ENCODE measurements around a stretch of chr14.

GRCh38 chr14:68668925-68669553 is 123.8 kb downstream of the ZFP36L1 start:
- RRBS = no CpG with 5 or more reads among the region's 5 CpGs

- RRBS = no CpG with 5 or more reads among the region's 6 CpGs
Measured at GRCh38 chr14:68679695-68680231, 113.1 kb downstream of the ZFP36L1 start.

DNA sequence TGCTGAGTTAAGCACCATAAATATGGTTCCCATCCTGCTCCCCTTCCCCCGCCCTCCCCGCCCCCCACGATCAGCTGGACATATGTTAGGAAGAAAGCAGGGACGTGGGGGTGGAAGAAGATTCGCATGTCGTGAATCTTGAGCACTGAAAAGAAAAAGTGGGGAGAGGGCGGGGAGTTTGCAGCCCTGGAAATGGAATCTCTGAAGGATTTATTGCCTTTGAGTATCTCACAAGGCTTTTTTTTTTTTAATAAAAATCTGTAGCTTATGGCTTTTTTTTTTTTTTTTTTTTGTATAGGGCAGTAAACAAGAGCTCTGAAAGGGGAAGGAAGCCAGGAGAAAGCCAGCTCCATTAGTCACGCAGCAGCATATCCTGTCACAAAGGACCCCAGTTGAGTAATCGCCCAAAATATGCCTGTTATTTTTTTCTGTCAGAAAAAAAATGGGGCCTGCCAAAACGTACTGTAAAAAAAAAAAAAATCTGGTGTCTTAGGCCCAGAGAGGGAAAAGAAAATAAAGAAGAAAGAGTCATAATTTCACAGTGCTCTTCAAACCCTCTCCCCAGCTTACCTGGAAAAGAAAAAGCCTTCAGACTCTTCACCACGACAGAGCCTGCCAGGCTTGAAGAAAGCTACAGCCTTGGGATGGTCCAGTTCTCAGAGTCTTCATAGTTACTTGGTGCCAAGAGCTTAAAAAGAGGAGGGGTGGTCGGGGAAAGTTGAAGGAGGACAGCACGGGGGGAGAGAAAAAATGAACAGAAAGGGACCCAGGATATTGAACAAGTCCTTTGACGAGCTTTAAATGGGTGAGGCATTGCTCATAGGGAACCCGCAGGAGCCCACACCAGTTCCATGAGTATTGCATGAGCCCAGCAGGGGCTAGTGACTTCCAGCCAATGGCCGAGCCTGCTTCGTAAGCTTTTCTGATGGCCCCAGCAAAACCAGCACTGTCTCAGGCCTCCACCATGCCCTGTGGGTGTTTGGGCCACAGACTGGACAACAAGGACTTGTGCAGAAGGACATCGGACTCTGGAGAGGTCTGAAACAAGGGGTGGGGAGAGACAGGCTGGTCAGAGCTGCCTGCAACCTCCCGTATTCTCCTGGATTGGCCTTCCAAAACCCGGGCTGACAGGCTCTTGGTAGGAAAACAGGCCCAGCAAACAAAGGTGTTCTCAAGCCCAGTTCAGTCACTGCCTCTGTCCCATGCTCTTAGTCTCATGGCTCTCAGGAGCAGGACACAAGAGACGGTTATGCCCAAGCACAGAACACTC is 109.8 kb downstream of the ZFP36L1 start:
- RRBS = no CpG with 5 or more reads among the region's 21 CpGs

- RRBS = no CpG with 5 or more reads among the region's 2 CpGs
Measured at GRCh38 chr14:68723292-68723648, 69.6 kb downstream of the ZFP36L1 start.

GRCh38 chr14:68766618-68767036 is 26.2 kb downstream of the ZFP36L1 start:
- RRBS = no CpG with 5 or more reads among the region's 2 CpGs

DNA sequence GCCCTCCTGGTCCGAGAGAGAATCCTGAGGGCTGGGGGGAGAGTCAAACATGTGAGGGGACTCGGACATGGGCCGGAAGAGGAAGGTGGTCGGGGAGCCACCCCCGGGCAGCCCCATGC is 3.4 kb downstream of the ZFP36L1 start:
- RRBS = no CpG with 5 or more reads among the region's 5 CpGs

- RRBS = 14% methylated on average over 4 of the region's 10 CpGs
Measured at GRCh38 chr14:68807001-68807724, 14.3 kb upstream of the ZFP36L1 start.

DNA sequence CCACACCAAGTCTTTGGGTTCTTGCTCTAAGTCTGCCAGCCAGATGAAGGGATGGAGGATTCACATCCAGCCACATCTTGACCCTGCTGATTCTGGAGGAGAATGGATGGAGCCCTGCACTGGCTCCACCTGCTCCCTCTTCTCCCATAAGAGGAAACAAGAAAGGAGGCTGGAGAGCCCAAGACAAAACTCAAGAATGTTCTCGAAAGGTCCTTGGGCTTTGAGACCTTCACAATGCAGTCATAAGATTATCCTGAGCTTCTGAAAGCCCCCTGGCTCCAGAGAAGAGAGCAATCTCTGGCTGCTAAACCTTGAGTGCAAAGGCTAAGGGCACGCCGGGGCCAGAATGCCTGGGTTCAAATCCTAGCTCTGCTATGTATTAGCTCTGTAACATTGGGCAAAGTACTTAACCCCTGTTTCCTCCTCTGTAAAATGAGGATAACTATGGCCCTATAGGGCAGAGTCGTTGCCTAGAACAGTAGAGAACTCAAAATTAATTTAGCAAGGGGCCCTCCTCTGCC is 20.9 kb upstream of the ZFP36L1 start:
- RRBS = no CpG with 5 or more reads among the region's 4 CpGs

DNA sequence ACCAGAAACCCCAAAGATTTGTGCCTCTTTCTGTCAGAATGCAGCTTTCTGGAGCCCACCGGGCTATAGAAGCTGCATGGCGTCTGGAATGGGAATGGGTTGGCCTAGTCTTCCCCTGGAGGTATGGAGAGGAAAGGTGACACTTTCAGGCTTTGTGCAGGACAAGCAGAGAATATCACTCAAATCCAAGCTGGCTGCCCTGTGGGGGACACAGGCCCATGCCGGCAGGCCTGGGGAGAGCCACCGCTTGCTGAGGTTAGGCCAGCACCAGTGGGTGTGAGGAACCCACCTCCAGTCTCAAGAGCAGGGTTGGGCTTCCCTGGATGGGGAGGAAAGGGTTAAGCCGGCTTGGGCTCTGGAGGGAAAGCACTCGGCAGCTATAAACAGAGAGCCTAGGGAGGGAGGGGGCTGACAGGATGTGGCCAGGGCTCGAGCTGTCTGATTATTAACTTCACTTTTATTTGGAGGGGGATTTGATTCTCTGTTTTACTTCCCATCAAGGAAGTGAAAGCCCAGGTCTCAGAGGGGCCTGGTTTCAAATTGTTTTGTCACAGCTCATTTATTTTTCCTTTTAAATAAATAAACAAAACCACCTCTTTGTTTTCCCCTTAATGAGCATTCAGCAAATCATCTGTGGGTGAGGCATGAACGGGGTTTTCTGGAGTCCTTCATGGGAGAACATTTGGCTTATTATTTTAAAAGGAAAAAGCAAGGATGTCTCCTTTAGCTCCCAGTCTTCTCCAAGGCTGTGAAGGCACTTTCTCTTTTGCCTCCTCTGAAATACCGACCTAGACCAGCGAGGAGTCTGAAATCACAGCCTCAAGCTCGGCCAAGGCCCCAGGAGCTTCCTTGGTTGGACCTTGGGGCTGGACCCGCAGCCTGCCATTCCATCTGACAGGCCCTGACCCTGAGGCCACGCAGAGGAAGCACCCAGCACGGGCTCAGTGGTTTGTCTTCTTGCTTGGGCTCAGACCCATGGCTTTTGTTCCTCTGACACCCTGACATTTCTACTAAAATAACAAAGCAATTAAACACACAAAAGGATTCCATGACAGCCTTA is 21.8 kb upstream of the ZFP36L1 start:
- RRBS = no CpG with 5 or more reads among the region's 14 CpGs

DNA sequence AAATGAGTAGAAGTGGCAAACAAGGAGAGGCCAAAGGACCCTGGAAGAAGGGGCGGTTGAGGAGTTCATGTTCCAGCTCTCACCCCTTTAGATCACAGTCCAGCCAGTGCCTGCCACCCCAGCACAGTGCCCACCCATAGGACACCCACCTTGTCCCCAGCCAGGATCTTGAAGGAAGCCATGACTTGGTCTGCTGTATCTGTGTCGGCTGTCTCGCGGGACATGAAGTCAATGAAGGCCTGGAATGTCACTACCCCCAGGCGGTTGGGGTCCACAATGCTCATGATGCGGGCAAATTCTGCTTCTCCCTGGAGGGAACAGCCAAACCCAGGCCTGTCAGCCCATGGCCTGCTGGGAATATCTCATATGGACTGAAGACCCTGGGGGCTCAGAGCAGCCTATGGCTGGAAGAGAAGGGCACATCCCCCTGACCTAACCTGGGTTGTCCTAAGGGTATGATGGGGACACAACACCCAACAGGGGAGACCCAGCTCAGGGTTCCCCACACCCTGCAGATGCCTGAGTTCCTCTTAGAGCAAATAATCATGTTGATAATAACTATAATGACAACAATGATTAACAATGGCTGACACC is 84.2 kb upstream of the ZFP36L1 start:
- RRBS = no CpG with 5 or more reads among the region's 6 CpGs

- RRBS = no CpG with 5 or more reads among the region's 9 CpGs
Measured at GRCh38 chr14:68885777-68886151, 92.9 kb upstream of the ZFP36L1 start.

DNA sequence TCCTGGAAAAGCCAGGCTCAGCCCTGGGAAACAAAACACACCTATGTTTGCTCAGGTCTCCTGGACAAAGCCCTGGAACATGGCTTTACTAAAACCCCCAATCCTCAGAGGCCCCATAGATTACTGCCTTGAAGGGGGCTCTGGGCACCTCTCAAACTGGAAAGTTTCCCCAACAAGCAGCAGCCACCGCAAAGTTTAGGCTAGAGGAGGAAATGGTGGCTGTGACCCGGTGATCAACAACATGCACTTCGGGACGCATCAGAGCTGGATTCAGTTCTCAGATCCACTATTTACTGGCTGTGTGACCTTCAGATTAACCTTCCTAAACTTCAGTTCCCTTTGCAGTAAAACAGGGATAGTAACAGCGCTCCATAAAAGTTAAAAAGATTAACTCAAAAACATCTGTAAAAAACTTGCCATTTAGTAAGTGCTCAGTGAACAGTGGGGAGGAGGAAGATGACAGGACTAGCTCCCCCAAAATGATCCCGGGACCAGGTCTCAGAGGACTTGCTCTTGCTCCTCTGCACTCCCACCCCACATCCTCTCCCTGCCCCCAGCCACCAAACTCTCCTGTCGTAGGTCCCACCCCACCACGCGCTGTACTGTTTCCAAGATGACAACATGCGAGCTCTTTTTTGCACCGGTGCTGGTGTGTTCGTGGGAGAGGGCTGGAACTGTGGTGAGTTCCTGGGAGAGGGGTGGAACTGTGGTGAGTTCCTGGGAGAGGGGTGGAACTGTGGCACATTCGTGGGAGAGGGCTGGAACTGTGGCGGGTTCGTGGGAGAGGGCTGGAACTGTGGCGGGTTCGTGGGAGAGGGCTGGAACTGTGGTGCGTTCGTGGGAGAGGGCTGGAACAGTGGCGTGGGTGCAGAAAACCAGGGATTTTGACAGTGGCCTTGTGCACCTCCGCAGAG is 50.6 kb downstream of the ACTN1 start:
- RRBS = no CpG with 5 or more reads among the region's 21 CpGs

GRCh38 chr14:68932557-68933112 is 46.5 kb downstream of the ACTN1 start:
- RRBS = no CpG with 5 or more reads among the region's 6 CpGs

DNA sequence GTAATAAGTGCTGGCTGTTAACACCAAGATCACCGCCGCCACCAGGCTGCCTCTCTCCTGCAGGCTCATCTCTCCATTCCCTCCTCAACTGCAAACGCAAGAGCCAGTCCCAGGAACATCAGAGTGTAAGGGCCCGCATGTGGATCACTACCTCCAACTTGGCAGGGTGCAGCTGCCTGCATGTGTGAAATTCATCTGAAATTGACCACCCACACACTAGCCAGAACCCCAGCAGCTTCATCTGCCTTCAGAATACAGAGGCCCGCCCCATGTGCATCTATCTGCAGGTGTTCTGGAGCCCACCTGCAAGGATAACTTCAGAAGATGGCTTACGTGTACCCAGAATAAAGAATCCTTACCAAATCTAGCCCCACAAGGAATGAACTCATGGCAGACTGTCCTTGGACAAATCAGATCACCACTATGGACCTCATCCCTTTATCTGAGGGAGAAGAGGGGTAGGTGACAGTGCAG is 14.3 kb downstream of the ACTN1 start:
- RRBS = no CpG with 5 or more reads among the region's 6 CpGs

- RRBS = no CpG with 5 or more reads among the region's 3 CpGs
Measured at GRCh38 chr14:68965252-68965952, 13.7 kb downstream of the ACTN1 start.

- RRBS = no CpG with 5 or more reads among the region's 2 CpGs
Measured at GRCh38 chr14:69247834-69248204, 12.1 kb upstream of the GALNT16 start.

GRCh38 chr14:69501218-69501739 is 16.8 kb downstream of the PLEKHD1 start:
- RRBS = no CpG with 5 or more reads among the region's 6 CpGs

GRCh38 chr14:69643297-69644099 is 32.1 kb downstream of the SUSD6 start:
- RRBS = no CpG with 5 or more reads among the region's 3 CpGs

GRCh38 chr14:69652708-69653623 is 41.6 kb downstream of the SUSD6 start:
- RRBS = no CpG with 5 or more reads among the region's 12 CpGs

All from non-pigmented ciliary epithelial cell (primary cell).